Mucosa of descending colon (tissue), 1 donor: ENCODE measurements around the gene TDRD10.

DNA sequence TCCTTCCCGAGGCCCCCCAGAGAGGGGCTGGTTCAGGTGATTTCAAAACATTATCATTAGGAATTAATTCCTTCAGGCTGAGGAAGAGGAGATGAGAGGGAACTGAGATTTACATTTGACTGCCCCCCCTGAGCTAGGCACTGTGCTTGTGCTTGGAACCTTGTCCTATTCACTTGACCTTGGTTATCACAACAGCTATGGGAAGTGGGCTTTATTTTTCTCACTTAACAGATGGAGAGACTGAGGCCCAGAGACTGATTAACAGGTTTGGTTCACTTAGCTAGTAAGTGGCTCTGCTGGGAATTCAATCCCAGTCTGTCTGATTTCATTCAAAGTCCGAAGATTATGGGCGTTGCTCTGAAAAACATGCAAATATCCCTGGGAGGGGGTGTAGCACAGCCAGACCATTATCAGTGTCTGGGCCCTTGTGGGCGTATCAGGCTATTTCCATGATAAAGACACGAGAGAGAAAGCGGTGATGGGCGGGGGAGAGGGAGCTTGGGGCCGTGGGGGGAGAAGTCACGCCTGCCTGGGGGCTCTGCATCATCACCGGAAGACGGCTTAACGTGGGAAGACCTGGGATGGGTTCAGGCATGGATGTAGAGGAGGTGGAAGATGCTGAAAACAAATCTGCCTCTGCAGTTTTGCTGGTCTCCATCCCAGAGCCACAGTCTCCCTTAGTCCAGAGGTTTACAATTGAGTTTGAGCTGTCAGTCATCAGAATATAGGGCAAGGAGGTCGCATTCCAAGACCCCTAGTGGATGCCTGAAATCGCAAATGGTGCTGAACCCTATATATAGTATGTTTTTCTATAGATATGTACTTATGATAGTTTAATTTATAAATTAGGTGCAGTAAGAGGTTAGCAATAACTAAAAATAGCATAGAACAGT lies 25.7 kb downstream of the IL6R start:
- PRO-cap = no peak

DNA sequence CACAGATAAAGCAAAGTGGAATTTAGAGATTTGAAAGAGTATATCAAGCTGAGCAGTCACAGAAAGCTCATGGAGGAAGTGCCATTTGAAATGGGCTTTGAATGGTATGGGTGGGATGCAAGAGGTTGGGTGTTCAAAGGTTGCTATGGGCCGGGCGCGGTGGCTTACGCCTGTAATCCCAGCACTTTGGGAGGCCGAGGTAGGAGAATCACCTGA lies 45.9 kb downstream of the IL6R start:
- PRO-cap = no peak

GRCh38 chr1:154464726-154465393 lies 37.2 kb upstream of the TDRD10 start:
- PRO-cap = no peak

DNA sequence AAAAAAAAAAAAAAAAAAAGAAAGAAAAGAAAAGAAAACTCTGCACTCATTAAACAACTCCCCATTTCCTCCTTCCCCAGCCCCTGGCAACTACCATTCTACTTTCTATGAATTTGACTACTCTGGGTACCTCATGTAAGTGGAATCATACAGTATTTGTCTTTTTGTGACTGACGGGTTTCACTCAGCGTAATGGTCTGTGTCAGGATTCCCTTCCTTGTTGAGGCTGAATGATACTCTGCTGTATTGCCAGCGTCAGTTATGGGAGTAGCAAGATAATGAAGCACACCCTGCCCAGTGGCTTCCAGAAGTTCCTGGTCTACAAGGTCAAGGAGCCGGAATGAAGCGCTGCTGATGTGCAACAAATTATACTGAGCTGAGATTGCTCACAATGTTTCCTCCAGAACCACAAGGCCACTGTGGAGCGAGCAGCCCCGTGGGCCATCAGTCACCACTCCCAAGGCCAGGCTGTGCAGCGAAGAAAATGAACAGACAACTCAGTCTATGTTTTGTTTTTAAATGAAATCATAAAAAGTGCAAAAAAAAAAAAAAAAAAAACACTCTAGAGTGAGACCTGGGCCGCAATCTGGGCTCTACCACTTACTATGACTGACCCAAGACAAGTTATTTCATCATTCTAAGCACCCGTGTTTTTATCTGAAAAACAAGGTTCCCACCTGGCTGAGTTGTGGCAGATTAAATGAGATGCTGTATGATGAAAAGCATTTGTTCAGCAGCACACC lies 24.0 kb upstream of the TDRD10 start:
- PRO-cap = bidirectional peak, plus-strand start at position 258 of the sequence, minus-strand start at position 199 of the sequence

GRCh38 chr1:154492971-154493773 lies 8.8 kb upstream of the TDRD10 start:
- PRO-cap = unidirectional peak, plus-strand start at chr1:154493506

DNA sequence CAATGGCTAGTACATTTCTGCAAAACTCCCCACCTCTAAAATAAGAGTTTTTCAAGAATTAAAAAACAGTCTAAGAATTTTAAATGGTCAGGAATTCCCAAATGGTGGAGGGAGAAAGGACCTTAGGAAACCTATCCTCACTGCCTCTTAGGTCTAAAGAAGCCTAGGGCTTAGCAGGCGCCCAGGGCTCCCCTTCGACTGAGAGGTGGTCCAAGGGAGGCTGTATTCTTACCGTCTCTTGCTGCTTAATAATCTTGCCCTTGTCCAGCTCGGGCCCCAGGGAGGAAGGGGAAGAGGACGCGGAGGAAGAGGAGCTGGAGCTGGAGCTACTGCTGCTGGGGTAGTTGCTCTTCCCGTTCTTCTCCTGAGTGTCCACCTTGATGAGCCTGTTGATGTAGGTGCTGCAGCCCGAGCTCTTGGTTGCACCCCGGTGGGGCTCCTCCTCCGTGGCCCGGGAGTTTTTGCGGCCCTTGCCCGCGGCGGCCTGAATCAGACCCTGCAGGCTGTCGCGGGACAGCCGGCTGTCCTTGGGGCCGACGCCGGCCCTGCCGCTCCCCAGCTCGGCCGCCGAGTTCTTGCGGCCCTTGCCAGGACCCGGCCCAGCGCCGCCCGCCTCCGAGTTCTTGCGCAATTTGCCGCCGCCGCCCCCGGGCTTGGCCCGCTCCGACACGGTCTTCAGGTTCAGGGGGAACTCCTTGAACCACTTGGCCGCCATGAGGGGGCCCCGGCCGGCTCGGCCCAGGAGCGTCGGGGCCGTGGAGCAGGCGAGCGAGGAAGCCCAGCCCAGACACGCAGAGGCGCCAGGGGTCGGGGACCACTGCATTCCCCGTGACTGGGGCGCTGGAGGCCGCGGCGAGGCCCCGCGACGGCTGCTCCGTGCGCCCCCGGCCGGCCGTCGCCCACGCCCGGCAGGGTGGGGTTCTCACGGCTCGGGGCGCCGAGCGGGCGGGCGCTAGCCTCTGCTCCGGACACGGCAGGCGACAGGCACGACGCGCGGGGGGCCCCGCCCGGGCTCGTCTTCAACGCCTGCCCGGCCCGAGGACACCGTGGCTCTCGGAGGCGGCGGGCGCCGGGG lies at the start of gene TDRD10:
TSS of gene TDRD10 (plus strand) at position 1,016 of the 1,075 bp plus-strand sequence.
- PRO-cap = bidirectional peak, plus-strand start at position 501 of the sequence, minus-strand start at position 366 of the sequence; unidirectional peak, minus-strand start at position 577 of the sequence

- PRO-cap = no peak
Observed at GRCh38 chr1:154577715-154578826, 10.5 kb downstream of the CHRNB2 start.

- PRO-cap = unidirectional peak, plus-strand start at chr1:154607224
Observed at GRCh38 chr1:154606986-154607323, 1.0 kb downstream of the ADAR start.

GRCh38 chr1:154626861-154627818 lies 19.2 kb upstream of the ADAR start:
- PRO-cap = unidirectional peak, plus-strand start at chr1:154627402

GRCh38 chr1:154671144-154671875 lies 63.3 kb upstream of the ADAR start:
- PRO-cap = no peak

DNA sequence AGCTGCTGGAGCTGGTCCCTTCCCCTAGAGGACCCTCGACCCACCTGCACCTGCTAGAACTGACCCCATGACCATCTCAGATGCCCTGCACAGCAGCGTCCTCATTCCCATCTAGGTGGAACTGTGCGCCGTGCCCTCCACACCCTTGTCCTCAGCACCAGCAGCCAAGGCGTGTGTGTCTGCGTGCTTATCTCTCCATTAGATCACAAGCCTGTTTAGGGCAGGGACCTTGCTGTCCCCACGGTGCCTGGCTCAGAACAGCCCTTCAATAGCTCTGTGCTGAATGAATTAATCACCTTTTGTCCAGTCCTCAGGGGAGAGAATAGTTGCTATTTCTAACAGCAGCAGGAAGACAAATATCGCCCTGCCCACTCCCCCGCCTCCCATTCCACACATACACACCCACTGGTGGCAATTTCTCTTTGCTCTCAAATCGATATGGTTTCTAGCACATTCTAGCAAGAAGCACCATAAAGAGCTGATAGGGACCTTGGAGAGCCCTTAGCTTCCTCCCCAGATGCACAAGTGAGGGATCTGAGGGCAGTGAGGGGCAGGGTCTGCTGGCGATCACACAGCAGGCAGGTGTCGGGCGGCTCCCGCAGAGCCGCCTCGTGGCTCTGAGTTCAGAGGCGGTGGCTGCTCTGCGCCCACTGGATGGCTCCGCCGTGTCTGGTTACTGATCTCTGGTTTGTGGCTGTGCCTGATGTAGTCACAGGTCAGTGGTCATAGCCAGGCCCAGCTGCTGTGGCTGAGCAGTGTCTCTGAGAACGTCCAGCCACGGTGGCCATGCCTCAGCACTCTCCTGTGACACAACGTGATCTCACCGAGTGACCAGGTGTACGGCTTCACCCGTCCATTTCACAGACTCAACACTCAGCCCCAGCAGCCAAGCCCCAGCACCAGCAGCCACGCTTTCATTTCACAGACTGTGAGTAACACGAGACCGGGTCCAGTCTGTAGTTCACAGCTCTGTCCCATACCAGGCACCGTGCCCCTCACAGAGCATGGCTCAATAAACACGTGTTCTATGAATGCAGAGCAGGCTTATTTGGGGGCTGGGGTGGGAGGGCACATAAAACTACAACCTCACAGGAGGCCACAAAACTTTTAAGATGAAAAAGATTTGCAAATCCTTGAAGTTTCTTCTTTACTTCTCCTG lies 61.4 kb downstream of the KCNN3 start:
- PRO-cap = no peak

DNA sequence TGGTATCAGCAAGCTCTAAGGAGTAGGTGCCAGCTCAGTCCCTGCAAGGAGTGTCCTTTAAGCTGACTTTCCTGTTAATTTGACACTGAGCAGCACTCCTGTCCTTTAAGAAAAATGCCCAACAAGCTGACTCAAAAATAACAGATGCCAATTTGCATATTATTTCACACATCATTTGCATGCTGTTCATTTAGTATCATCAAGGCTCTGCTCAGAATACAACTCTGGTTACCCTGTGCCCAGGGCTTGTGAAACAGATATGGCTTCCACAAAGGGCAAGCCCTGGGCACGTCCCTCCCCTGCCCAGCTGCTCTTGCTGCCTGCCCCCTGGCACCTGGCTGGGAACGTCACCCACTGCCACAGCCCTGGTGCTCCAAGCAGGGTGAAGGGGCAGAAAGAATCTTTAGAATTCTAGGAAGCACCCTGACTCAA lies 10.3 kb downstream of the KCNN3 start:
- PRO-cap = no peak

DNA sequence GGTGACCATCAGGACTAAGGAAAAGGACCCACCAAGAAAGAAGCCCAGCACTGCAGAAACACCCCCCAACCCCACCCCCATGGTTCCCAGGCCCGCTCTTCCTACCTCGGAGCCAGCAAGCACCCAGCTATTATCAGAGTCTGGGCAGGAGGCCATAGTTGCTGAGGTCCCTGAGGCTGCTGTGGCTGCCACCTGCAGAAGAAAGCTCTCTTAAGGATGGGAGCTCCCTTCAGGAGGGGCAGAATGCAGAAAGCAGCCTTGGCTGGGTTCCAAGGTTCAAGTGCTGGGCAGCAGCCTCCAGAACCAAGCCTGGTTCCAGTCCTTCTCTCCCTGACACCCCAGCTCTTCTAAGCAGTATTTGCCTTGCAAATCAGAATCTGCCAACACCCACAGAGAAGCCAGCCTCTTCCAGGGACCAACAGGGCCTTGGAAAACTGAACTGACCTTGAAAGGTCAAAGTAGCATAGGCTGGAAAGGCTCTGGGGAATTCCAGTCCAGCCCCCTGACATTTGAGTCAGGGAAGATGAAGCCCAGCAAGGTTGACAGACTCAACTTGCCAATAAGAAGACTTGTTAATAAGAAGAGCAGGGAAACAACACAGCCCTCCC lies 2.2 kb downstream of the PBXIP1 start:
- PRO-cap = no peak

GRCh38 chr1:154960579-154961179 lies 903 bp downstream of the PYGO2 start:
- PRO-cap = unidirectional peak, plus-strand start at chr1:154961017

- PRO-cap = bidirectional peak, plus-strand start at chr1:155005245, minus-strand start at chr1:155005148; bidirectional peak, plus-strand start at chr1:155005860, minus-strand start at chr1:155005705
Observed at GRCh38 chr1:155004899-155006164, 2.7 kb downstream of the ZBTB7B start.

- PRO-cap = bidirectional peak, plus-strand start at chr1:155008137, minus-strand start at chr1:155008062
Observed at GRCh38 chr1:155007841-155008242, 5.2 kb downstream of the ZBTB7B start.

DNA sequence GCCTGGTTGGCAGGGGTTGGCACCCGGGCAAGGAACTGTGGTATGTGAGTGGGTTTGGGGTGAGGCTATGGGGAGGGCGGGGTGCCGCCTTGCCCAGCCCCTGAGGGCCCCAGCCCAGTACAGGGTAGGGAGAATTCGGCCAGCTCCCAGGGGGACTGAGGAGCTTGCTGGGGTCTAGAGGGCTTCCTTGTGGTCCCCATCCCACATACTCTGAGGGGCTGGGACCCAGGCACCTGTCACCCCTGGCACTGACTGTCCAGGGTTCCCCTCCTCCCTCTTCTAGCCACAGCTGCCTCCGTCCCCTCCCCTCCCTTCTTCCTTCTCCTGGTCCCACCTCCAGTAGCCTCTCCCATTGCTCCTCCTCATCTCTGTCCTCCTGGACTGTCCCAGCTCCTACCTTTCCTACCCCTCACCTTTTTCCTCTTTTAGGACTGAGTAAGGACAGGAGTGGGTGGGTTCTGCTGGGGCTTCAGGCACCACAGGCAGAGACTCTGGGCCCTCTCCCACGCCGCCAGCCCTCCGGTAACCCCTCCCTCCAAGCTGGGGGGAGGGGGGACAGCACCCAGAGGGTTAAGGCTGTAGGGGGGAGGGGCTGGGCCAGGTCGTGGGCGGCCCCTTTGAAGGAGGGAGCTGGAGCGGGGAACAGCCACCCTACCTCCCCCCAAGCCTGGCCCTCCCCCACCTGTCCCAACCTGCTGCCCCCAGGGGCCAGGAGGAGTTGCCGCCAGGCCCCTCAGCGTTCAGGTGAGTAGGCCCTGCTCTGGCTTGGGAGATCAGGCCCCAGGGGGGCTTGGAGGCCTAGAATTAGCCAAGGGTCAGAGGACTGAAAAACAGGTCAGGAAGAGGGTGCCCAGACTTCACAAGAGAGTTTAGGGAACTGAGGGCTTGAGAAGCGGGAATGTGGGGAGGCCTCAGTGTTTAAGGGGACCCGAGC lies 5.9 kb downstream of the ZBTB7B start:
- PRO-cap = bidirectional peak, plus-strand start at position 428 of the sequence, minus-strand start at position 281 of the sequence

DNA sequence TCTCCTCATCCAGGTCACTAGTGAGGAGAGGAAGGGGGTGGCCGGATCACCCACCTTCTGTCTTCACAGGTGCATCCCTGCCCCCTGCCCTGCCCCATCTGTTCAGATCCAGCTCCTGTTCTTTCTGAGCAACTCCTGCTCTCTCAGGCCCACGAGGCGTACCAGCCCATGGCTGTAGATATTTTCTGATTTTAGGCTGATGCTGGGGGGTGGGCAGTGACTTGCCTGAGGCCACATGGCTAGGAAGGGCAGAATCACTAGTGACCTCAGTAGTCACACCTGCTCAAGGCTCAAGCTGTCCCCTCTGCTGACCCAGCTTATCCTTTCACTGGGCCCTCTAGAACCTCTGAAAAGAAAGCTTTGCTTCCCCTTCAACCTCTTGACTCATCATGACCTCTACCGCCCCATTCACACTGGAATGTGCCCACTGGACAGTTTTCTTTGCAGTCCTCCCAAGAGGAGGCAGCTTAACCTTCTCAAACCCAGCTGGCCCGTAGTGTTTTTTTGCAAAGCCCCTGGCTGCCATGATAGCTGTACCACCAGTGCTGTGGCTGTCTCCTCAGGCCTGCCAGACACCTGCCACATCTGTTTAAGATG lies 14.7 kb downstream of the DCST2 start:
- PRO-cap = no peak

GRCh38 chr1:155057898-155058536 lies 5.5 kb upstream of the EFNA4 start:
- PRO-cap = no peak

- PRO-cap = bidirectional peak, plus-strand start at chr1:155085024, minus-strand start at chr1:155085134; bidirectional peak, plus-strand start at chr1:155085509, minus-strand start at chr1:155085448
Observed at GRCh38 chr1:155084550-155085604, 6.2 kb downstream of the EFNA3 start.